Type B pancreatic cell (in vitro differentiated cells): ENCODE measurements around a stretch of chr12.

GRCh38 chr12:122841504-122842604 is 6.6 kb downstream of the HIP1R start:
- PRO-cap, result unidirectional peak, plus-strand start at chr12:122841748

DNA sequence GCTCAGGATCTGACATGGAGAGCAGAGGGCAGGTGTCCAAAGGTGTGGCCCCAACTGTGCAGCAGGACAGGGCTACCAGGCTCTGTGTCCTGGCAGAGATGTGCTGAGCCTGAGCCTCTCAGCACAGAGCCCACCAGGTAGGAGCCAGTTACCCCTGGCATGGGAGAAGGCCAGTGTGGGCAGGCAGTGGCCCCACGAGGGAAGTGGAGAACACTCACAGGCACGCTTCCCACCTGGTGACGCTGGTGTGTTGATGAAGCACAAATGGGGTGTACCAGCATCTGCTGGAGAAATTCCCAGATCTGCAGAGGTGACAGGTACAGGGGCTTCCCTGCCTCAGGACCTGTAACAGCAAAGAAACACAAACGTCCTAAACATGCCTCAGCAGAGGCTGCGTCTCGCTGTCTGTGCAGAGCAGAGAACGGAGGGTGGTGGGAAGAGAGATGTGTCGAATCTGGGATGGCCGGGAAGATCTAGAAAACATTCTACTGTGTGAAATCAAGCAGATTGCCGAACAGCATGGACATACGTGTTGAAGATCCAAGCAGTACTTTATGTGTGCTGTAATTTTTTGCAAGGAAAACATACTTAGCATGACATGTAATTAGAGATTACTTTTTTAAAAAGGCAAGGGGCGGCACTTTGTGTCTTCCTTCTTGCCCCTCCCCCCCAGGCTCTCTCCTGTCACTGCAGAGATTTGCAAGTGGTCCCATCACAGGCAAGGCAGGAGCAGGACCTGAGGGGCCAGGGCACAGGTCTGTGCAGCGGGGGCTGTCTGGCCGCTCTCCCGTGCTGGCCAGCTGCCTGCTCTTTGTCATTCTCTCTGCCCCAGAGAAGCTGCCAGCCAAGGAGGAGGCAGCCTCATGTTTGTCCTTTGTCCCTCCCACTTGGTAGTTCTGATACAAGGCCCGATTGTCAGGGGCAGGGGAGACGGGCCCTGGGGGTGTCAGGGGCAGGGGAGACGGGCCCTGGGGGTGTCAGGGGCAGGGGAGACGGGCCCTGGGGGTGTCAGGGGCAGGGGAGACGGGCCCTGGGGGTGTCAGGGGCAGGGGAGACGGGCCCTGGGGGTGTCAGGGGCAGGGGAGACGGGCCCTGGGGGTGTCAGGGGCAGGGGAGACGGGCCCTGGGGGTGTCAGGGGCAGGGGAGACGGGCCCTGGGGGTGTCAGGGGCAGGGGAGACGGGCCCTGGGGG is 17.4 kb downstream of the HIP1R start:
- PRO-cap, result no peak

DNA sequence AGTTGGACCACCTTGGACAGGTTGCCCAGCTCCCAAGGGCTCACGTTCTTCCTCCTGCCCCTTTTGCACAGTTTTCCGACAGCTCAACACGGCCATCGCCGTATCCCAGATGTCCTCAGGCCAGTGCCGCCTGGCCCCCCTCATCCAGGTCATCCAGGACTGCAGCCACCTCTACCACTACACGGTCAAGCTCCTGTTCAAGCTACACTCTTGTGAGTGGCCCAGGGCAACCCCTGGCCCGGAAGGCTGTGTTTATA is 18.6 kb downstream of the HIP1R start:
- PRO-cap, result bidirectional peak, plus-strand start outside the sequence, minus-strand start at position 152 of the sequence

DNA sequence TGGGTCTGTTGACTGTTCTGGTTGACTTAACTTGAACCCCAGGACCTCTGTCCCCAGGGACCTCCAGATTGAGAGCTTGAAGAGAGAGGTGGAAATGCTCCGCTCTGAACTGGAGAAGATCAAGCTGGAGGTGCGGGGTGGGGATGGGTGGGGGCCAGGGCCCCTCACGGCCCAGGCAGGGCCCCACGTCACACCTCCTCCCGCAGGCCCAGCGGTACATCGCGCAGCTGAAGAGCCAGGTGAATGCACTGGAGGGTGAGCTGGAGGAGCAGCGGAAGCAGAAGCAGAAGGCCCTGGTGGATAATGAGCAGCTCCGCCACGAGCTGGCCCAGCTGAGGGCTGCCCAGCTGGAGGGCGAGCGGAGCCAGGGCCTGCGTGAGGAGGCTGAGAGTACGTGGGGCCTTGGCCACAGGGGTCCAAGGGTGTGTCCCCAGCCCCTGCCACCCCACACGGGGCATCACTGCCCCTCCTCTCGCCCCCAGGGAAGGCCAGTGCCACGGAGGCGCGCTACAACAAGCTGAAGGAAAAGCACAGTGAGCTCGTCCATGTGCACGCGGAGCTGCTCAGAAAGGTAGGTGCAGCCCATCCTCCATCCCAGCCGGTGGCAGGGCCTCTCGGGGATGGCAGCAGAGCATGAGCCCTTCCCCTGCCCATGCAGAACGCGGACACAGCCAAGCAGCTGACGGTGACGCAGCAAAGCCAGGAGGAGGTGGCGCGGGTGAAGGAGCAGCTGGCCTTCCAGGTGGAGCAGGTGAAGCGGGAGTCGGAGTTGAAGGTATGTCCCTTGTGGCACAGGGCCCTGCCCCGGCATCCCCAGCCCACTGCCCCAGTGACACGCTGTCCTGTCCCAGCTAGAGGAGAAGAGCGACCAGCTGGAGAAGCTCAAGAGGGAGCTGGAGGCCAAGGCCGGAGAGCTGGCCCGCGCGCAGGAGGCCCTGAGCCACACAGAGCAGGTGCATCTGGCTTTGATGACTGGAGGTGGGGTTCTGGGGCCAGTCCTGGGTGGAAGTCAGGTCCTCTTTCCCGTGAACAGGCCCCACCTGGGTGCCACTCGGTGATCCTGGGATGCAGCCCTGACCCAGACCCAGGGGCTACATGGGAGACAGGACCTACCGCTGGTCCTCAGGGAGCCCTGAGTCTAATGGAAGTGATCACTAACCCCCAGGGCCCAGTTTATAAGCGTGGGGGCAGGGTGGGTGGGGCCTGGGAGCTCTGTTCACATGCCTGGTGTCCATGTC is 20.9 kb downstream of the HIP1R start:
- PRO-cap, result no peak

DNA sequence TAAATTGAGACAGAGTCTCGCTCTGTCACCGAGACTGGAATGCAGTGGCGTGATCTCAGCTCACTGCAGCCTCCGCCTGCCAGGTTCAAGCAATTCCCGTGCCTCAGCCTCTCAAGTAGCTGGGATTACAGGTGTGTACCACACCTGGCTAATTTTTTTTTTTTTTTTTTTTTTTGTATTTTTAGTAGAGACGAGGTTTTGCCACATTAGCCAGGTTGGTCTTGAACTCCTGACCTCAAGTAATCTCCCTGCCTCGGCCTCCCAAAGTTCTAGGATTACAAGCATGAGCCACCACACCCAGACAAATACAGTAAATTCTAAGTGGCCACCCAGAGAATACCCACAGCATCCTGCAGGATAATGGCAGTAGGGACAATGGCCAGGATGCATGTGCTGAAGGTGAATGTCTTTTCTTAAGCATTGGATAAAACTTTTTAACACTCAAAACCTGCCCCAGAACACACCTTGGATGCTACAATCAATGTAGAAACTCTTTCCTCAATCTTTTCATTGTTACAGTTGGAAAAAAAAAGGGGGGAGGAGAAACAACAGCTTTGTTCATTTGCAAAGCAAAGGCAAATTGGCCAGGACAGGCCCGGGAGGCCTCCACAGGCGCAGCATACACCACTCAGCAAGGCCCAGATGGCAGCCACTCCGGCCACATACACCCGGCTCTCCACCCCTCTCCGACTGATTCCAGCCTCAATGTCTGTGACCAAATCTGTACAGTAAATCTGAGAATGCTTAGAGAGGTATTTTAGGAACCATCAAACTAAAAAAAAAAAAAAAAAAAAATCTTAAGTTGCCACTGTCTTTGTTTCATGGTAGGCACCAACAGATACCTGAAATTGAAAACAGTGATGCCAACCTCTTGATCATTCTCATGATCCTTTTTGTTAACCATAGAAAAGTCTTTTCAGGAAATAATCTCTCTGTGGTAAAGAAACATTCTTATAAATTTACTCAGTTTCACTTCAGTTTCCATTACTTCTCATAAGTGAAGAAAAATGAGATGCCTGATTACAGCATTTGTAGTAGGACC is 20.5 kb downstream of the VPS37B start:
- PRO-cap, result unidirectional peak, minus-strand start at position 267 of the sequence; unidirectional peak, minus-strand start at position 708 of the sequence

DNA sequence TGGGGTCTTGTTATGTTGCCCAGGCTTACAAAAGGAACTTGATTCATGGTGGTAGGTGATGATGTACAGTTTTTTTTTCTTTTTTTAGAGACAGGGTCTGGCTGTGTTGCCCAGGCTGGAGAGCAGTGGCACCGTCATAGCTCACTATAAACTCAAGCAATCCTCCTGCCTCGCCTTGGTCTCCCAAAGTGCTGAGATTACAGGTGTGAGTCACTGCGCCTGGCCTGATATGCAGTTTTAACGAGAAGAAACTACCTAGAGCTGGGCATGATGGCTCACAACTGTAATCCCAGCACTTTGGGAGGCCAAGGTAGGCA is 12.9 kb upstream of the VPS37B start:
- PRO-cap, result no peak

- PRO-cap, result no peak
Observed at GRCh38 chr12:122909924-122910415, 14.0 kb upstream of the VPS37B start.

DNA sequence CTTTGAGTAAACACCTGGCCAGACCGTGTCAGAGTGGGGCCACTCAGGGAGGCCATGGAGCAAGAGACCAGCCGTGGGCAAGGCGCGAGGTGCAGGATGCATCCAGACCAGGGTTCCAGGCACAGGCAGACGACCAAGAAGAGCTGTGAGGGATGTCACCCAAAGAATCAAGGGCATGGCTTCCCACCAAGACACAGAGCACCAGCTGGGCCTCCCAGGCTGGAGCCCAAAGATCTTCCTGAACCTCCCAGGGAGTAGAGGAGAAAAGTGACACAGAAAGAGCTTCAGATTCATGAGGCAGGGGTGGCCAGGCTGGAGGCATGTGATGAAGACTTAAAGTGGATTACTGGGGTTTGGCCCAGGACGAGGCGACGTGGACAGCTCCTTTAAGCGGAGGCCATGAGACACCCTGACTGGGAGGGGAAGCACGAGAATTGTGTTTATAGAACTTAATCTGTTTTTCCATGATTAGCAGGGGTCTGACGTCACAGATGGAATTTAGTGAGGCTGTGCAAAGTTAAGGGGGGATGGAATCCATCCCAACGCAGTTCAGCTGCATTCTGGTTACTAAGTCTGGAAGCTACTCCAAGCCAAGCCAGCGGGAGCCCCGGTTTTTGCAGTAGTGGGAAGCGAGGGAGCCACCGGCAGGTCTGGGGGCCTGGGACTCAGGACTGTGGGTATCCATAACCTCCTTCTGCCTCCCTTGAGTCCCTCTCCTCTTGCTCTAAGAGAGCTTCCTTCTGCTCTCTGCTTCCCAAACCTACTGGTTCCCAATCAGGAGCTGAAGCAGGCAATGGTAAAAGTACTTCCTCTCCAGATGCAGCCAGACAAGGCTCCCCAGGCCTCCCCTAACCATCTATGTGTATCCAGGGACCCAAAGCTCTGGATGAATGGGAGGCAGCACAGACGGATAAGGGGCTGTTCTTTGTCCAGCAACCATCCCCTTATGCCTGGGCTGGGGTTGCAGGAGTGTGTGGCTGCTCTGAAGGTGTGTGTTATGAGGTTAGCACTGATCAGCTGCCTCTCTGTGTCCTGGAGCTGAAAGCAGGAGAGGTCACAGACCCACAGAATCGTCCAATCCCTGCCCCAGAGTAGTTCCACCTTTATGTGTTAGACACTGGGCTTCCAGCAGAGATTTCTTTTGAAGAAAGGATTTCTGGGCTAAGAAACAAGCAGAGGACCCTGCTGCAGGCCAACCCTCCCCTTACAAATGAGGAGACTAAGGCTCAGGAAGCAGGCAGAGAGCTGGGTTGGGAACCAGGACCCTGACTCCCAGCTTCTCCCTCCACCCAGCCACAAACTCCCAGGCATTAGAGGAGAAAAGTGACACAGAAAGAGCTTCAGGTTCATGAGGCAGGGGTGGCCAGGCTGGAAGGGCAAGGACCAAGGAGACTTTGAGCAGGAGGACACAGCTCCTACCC is 62.0 kb downstream of the ARL6IP4 start:
- PRO-cap, result no peak

DNA sequence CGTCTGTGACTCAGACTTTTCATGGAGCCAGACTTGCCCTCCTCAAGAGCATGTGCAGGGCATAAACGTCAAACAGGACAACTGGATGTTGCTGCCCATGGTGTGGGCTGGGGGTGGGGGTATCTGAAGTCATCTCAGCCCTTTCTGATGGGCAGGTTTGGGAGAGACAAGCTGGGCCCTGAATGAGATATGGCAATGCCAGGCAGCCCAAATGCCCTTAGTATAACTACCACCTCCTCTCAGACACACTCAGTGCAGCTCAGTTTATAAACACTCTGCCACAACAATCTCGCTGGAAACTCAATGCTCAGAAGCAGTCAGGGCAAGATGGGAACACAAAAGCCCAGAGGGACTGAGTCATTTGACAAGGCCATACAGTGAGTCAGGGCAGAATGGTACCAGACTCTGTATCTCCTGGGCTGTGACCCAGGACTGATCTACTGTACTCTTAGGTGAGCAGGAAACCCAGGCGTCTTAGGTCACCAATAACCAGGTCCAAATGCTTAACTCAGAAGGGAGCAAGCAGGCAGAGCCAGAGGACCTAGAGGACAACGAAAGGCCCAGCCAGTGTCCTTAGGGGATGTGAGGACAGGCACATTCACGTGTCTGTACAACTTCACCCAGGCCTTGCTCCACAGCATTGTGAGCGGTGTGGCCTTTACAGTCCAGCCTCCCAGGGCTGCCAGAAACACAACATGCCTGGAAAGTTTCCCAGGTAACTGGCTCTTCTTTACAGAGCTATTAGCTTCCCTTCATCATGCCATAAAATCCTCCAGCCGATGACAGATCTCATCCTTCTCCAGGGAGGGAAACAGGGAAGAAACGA is 69.8 kb downstream of the ARL6IP4 start:
- PRO-cap, result no peak

DNA sequence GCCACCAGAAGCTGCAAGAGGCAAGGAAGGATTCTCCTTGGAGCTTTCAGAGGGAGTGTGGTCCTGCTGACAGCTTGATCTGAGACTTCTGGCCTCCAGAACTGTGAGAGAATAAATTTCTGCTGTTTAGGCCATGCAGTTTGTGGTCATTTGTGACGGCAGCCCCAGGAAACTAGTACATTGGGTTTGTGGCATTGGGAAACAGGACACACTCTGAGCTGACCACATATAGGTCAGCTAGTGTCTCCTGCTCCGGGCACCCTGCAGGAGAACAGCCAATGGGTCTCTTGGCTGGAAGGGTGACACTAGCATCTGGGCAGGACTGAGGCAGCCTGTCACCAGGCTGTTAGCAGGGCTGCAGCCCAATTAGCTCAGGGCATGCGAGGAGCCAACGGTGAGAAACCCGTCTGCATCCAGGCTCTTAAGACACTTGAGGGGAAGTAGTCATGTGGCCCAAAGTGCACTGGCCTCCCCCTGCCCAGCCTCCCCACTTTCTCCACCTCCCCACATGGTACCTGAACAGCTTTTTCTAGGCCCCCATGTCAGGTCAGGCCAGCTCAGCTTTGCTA is 83.2 kb downstream of the PITPNM2 start:
- PRO-cap, result no peak

DNA sequence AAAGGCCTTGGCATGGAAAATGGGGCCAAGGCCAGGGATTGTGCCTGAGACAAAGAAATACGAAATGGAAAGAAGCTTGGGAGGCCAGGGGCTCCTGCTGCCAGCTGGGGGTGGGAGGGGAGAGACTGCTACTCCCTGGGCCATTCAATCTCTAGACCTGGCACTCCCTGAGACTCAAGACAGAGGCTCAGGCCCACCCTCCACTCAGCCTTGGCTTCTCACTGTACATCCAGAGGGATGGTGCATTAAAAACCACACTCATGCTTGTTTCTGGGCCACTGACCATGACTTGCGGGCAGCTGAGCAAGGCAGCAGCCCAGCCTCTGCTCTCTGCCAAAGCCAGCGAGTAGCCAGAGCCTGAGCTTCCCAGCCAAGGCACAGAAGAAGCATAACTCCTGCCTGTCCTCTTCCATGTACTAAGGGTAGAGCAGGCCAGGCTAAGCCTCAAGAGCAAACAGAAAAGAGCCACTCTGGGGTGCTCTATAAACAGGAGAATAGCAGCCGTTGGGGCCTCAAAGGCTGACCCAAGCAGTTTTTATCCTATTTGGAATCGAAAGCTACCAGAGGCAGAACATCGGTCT is 41.5 kb downstream of the PITPNM2 start:
- PRO-cap, result no peak

- PRO-cap, result no peak
Observed at GRCh38 chr12:123223004-123223802, 9.7 kb downstream of the MPHOSPH9 start.

DNA sequence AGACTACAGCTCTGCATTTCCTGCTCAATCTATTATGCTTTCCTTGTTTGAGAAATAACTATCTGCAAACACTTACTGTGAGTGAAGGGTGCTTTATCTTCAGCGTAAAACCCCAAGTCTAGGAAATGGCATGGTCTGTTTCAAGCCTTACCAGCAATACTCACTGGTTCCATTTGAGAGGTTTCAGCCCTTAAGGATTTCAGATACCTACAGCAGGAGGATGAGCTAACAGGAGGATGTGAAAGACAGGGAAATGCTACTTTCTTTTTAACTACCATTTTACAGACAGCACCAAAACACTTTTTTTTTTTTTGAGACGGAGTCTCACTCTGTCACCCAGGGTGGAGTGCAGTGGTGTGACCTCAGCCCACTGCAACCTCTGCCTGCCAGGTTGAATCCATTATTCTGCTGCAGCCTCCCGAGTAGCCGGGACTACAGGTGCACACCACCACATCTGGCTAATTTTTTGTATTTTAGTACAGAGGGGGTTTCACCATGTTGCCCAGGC is 4.4 kb downstream of the MTRFR start:
- PRO-cap, result no peak

DNA sequence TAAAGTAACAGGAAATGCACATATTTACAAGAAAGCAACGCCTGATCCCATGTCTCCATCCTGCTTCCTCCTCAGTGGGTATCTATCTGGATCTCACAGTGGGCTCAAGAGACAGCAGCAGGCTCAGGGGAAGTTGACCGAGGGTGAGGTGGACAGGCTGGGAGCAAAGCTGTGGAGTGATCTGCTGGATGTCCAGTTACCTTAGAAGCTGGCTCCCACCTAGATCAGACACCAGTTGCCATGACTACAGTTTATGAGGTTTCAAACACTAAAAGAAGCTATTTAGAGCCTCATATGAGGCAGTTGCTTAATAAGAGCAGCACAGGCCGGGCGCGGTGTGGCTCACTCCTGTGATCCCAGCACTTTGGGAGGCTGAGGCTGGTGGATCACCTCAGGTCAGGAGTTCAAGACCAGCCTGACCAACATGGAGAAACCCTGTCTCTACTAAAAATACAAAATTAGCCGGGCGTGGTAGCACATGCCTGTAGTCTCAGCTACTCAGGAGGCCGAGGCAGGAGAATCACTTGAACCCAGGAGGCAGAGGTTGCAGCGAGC is 10.7 kb downstream of the MTRFR start:
- PRO-cap, result no peak

DNA sequence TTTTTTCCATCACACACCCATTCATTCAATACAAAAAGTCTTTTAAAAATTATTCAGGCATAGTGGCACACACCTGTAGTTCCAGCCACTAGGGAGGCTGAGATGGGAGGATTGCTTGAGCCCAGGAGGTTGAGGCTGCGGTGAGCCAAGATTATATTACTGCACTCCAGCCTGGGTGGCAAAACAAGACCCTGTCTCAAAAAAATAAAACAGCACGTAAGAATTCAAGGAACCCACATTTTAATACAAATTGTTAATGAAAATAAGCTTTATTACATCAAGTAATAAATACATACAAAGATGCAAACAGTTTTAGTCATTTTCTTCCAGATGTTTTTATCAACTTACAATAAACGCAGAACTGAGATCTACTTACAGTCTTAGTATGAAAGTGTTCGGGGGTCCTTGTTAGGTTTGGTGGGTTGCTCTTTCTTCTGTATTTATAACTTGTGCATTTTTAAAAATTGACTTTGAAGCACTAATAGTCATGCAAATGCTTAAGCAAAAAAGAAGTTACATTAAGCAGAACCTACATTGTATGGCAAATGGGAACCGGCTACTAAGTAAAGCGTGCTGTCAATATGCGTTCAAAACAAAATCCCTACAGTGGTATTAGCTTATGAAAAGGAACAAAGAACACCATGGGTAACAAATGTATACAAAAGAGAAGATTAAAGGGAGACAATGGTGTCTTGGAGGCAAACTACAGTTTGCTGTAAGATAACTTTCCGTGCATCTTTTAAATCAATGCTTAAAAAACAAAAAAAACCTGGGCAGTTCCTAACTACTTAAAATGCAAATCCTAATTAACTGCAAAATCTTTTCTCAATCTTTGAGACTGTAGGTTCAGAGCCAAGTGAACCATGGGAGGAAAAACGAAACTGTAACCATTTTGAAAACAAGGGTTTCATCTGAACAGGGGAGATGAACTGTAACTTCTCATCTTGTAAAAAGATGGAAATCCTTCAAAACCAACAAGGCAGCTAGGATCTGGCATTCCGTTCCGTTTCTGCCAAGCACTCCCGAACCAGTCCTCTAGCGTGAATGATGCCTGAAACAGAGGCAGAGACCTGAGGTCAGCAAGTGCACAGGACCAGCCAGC is 10.6 kb downstream of the CDK2AP1 start:
- PRO-cap, result no peak

- PRO-cap, result no peak
Observed at GRCh38 chr12:123398182-123398997, 14.5 kb downstream of the KMT5A start.

- PRO-cap, result no peak
Observed at GRCh38 chr12:123423053-123423445, 13.4 kb downstream of the RILPL2 start.

GRCh38 chr12:123583160-123583827 is 1.1 kb upstream of the TMED2 start:
- PRO-cap, result unidirectional peak, plus-strand start at chr12:123583454; unidirectional peak, plus-strand start at chr12:123583768

GRCh38 chr12:123634375-123634934 is 826 bp downstream of the GTF2H3 start:
- PRO-cap, result unidirectional peak, plus-strand start at chr12:123634780

DNA sequence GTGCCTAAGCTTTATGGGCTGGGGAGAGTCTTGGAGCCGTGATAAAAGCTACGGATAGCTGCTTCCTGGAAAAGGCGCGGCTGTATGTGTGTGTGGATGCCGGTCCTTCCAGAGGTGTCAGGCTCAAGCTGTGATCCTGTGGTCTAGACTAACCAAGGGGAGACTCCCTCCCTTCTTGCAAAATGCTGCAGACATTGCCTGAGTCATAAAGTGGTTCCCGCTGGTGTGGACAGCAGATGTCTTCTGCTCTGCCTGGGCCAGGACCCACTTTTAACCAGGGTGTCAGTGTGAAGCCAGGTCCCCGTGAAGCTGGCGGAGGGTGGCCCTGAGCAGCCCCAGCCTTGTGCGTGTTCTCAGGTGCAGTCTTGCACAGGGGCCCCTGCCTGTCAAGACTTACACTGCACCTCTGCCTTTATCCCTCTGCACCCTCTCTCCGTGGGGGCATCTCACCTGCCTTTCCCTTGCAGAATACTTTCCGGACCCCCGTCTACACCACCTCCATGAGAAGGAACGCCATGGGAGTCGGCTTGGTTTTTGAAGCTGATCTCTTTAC is 37.7 kb downstream of the CCDC92 start:
- PRO-cap, result no peak